Tibial nerve (tissue), 3 donors: Measurements from ENCODE around the gene SLC14A2.

GRCh38 chr18:42525761-42526398 lies 570.8 kb downstream of the PIK3C3 start:
- PRO-cap = no peak
- RAMPAGE, long total RNA, 3 experiments = no peak in any of the 3 experiments

- PRO-cap = no peak
- RAMPAGE, long total RNA, 3 experiments = no peak in any of the 3 experiments
These were observed 142.3 kb upstream of the SYT4 start for GRCh38 chr18:43419567-43419929.

GRCh38 chr18:44718009-44718586 lies 37.4 kb downstream of the SETBP1 start:
- PRO-cap = no peak
- RAMPAGE, long total RNA, 3 experiments = start-site peak on the plus strand in 2 of 3 experiments, at chr18:44717964-44718481 at its widest, 8 to 13 reads per replicate

GRCh38 chr18:44742536-44743411 lies 62.1 kb downstream of the SETBP1 start:
- PRO-cap = no peak
- RAMPAGE, long total RNA, 3 experiments = no peak in any of the 3 experiments

- PRO-cap = no peak
- RAMPAGE, long total RNA, 3 experiments = no peak in any of the 3 experiments
These were observed 72.6 kb downstream of the SETBP1 start for GRCh38 chr18:44753245-44753794.

- PRO-cap = no peak
- RAMPAGE, long total RNA, 3 experiments = no peak in any of the 3 experiments
These were observed 91.7 kb downstream of the SETBP1 start for GRCh38 chr18:44772361-44772881.

GRCh38 chr18:44826127-44826886 lies 145.6 kb downstream of the SETBP1 start:
- PRO-cap = bidirectional peak, plus-strand start at chr18:44826725, minus-strand start at chr18:44826617
- RAMPAGE, long total RNA, 3 experiments = no peak in any of the 3 experiments

GRCh38 chr18:45106103-45106593 lies 425.5 kb downstream of the SETBP1 start:
- PRO-cap = no peak
- RAMPAGE, long total RNA, 3 experiments = no peak in any of the 3 experiments

GRCh38 chr18:45321333-45322025 lies 293.8 kb upstream of the SLC14A2 start:
- PRO-cap = no peak
- RAMPAGE, long total RNA, 3 experiments = no peak in any of the 3 experiments

- PRO-cap = no peak
- RAMPAGE, long total RNA, 3 experiments = no peak in any of the 3 experiments
These were observed 27.1 kb upstream of the SLC14A2 start for GRCh38 chr18:45588148-45588686.

GRCh38 chr18:45615415-45615745 lies at the start of gene SLC14A2:
Gene SLC14A2 (plus strand): TSS chr18:45615476.
- PRO-cap = no peak
- RAMPAGE, long total RNA, 3 experiments = no peak in any of the 3 experiments

DNA sequence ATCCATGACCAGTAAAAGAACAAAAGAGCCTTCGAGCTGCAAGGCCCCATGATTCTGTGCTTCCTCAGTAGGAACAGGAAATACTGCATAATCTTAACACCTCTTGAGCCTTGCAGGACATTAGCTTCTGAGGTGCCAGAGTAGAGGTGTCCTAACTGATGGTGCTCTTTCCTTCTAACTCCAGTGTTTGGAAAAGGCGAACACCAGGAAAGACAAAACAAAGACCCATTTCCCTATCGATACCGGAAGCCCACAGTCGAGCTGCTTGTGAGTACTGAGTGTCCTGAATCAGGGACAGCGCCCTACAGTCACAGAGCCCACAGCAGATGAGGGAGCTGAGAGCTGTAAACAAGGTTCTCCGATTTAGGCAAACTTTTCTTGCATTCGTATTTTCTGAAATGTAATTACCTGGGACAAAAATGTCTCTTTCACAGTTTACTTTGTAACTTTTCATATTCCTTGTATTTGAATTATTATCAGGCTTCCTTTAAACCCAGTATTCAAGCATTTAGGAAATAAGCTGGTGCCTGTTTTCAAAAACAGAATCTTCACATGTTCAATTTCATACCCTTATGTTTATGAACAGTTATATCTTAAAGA lies 50.8 kb downstream of the SLC14A2 start:
- PRO-cap = no peak
- RAMPAGE, long total RNA, 3 experiments = no peak in any of the 3 experiments

- PRO-cap = no peak
- RAMPAGE, long total RNA, 3 experiments = no peak in any of the 3 experiments
These were observed 4.2 kb downstream of the EPG5 start for GRCh38 chr18:45962841-45963496.

DNA sequence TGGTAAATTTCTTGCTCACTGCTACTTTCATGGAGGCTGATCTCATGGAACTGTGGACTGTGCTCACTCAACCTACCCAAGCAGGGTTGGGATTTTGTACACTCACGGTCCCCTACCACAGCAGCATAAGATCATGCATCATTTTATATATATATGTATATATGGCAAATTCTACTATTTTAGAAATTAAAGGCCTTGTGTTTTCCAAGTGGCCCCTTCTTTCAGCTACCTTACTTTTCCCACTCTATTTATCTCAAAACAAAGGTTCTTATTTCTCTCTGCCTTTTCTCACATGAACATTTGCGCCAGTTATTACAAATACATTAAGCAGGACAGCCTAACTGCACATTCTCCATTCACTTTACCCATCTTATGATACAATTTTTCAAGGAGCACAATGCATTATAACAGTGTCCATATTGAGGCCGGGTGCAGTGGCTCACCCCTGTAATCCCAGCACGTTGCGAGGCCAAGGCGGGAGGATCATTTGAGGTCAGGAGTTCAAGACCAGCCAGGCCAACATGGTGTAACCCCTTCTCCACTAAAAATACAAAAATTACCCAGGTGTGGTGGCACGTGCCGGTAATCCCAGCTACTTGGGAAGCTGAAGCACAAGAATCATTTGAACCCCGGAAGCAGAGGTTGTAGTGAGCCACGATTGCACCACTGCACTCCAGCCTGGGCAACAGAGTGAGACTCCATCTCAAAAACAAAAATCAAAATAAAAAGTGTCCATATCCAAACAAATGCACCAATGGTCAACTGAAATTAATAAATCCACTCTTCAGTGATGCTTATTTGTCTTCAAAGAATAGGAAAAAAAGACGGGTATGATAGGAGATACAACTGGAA lies 52.2 kb upstream of the EPG5 start:
- PRO-cap = no peak
- RAMPAGE, long total RNA, 3 experiments = start-site peak on the minus strand in 2 of 3 experiments, centred at positions 157 to 695 of the sequence, 7 reads per replicate

- PRO-cap = no peak
- RAMPAGE, long total RNA, 3 experiments = no peak in any of the 3 experiments
These were observed 650 bp downstream of the ATP5F1A start for GRCh38 chr18:46097376-46097915.

DNA sequence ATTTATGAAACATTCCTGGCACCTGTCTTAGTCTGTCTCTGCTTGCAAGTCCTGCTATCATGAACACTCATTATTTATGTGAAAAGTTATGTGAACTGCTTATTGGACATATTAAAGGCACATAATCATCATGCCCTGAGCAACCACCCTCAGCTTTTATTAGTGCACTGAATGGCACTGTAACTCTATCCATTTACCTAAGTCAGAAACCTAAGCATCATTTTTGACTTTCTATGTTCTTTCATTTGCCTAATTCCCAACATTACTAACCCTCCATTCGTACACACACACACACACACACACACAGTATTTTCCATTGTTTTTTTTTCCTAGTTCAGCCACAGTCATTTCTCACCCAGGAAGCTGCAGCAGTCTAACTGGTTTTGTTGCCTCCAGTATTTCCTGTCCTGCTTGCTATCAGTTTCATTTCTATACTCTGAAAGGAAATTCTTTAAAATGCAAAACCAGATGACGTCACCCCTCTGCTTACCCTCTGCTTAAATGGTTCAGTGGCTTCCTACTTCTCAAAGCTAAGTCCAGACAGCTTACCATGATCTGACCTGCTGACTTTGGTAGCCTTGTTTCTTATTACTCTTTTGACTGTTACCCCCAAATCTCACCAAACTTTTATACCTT lies 76.5 kb downstream of the C18orf25 start:
- PRO-cap = no peak
- RAMPAGE, long total RNA, 3 experiments = no peak in any of the 3 experiments

DNA sequence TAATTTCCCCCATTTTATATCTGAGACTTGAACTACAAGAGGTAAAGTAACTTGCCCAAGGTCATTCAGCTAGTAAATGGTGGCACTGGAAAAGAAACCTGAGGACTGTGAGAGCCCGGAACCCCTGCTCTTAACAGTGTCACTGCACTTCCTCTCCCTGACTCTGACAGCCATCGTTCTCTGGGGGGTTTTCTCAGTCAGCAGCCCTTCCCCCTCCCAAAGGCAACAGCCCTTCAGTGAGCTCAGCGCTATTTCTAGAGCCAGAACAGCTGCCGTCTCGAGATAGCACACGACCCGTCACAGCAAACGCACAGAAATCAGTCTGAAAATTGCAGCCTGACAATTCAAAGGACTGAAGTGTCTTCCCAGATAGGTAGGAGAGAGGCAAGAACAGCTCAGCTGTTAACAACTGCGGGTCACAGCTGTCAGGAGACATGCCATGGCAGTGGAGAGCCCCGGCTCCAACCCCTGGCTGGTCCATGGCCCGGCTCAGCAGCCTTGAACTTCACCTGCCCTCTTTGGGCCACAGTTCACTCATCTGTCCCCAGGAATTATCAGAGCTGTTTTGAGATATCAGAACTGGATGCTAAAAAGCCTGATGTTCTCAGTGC lies 45.4 kb downstream of the ST8SIA5 start:
- PRO-cap = no peak
- RAMPAGE, long total RNA, 3 experiments = no peak in any of the 3 experiments

DNA sequence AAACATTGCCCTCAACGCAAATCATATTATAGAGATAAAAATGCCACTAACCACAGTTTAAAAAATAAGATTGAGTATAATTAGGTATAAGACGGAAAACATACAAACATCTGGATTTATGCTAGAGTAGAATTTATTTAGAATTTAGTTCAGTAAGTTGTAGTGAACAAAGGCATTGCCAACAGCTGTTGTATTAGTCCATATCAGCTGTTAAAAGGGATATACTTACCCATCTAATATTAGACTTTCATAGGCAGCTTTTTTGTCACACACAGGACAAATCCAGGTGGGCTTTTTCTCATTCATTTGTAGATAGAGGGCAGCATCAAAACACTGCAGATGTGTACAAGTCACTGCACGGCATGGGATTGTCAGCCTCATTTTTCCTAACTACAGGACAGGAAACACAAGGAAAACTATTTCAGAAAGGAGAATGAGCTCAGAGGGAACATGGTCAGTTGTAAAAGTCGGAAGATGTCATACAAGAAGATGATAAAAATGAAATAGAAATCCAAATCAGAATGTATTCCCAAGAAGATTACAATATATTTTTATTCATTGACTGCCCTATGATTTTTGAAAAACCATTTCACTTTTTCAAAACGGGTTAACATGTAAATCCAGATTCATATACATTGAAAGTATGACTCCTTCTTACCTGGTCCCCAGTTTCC lies 79.4 kb upstream of the ST8SIA5 start:
- PRO-cap = no peak
- RAMPAGE, long total RNA, 3 experiments = no peak in any of the 3 experiments

DNA sequence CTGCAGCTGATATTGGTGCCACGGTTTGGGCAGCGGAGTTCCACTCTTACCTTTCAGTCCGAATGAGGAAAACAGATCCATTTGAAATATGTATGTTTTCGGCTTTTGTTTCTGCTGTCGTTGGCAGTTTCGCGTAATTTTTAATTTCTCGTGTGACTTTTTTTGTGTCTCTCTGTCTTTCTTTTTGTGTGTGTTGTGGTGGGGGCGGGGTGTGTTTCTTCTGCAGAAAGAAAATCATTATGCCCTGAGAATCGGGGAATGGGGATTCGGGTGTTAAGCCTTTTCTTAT lies 4.2 kb downstream of the ELOA2 start:
- PRO-cap = no peak
- RAMPAGE, long total RNA, 3 experiments = no peak in any of the 3 experiments

- PRO-cap = no peak
- RAMPAGE, long total RNA, 3 experiments = no peak in any of the 3 experiments
These were observed 1.4 kb downstream of the IER3IP1 start for GRCh38 chr18:47174432-47175427.